ENCODE measurements around the genes GPATCH2 and DUSP10.

DNA sequence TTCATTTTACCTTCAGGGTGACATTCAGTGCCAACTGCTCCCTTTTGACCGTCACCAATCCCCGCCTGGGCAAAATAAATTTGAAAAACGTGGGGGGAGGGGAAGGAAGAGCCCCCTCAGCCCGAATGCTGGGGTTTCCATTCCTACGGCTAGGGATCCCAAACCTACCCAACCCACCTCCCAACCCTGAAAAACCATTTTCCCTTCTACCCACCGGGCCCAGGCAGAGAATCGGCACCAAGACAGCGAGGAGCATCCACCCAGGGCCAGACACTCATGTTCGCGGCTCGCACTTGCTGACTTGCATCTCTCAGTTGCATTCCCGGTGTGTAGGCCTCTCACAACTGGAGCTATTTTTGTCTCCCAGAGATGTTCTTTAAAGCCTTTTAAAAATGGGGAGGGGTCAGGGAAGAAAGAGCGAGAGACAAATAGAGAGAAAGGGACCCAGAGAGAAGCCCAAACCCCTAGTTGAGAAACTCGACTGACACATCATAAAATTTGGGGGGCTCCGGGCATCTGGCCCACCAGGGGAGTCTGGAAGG, 367.1 kb upstream of the ESRRG start:
- PRO-cap: no peak
- RAMPAGE, long total RNA, 4 experiments: no peak in any of the 4 experiments

DNA sequence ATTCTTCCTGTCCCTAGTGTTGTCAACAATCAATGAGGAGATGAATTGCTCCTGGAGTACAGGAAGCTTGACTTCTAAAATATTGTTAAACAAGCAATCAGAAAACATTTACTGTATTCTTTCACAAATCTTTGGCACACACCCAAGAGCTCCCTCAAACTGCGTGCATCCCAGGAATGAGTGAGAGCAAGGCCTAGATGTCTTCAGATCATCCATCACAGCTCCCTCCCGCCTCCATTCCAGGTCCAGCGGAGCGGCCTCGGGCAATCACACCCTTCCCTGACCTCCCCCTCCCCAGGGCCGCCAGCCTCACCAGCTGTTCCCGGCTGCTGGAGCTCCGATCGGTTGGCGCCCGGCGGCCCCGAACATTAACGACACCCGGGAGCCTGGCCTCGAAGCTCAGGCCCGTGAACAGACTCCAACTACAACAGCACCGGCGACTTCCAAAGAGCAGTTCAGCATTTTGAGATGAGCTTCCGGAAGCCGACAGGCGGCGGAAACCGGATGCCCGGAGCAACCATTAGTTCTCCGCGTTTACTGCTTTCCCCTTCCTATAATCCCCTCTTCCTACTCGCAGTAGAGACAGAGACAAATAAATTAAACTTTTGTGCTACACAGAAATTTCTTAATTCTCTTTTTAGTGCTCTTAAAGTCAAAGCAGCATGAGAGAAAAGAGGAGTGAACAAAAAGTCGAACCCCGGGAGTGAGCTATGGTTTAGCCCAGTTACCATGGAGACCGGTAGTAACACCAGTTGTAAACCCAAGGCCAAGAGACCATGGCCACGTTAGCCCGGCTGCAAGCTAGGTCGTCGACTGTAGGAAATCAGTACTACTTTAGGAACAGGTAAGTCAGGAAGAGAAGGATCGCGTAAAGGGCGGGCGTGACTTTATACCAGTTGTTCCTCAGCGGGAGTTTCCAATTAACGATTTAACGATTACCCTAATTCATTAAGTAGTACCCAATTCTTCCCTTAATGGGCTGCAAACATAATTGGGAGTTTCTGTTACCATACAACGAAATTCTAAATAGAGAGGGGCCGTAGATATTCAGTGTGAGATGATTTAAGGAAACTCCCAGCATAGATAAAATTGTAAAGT, at the start of gene GPATCH2:
TSS of gene GPATCH2 (minus strand) at position 488 of the 1,098 bp plus-strand sequence.
- PRO-cap: bidirectional peak, plus-strand start at position 763 of the sequence, minus-strand start at position 465 of the sequence
- RAMPAGE, long total RNA, 4 experiments: start-site peak on the plus strand in 1 of 4 experiments, centred at position 750 of the sequence, 23 reads per replicate; start-site peak on the minus strand in 4 of 4 experiments, centred at positions 442 to 466 of the sequence, 41 to 814 reads per replicate

DNA sequence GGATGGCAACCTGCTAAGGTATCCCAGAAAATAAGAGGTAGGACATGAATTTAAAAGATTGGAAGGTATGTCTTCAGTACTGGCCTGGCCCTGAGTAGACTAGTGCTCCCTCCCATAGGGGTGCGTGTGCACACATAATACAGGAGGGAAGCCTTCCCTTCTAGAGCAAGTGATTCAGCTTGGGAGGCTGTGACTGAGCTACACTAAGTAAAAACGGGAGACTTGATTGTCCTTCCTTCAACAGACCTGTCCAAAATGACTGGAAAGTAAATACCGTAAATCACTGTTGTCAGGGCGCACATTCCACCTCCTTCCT, 326 bp upstream of the TGFB2 start:
- PRO-cap: unidirectional peak, plus-strand start at position 172 of the sequence
- RAMPAGE, long total RNA, 4 experiments: no peak in any of the 4 experiments

DNA sequence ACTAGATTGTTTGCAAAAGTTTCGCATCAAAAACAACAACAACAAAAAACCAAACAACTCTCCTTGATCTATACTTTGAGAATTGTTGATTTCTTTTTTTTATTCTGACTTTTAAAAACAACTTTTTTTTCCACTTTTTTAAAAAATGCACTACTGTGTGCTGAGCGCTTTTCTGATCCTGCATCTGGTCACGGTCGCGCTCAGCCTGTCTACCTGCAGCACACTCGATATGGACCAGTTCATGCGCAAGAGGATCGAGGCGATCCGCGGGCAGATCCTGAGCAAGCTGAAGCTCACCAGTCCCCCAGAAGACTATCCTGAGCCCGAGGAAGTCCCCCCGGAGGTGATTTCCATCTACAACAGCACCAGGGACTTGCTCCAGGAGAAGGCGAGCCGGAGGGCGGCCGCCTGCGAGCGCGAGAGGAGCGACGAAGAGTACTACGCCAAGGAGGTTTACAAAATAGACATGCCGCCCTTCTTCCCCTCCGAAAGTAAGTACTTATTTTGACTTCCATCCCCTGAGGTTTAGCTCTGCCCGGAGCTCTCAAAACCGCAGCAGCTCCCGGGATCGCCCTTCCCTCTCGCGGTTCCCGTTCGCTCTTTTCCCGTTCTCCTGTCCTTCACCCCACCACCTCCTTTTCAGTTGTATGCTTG, 1.5 kb downstream of the TGFB2 start:
- PRO-cap: unidirectional peak, minus-strand start at position 493 of the sequence
- RAMPAGE, long total RNA, 4 experiments: start-site peak on the plus strand in 3 of 4 experiments, centred at positions 225 to 389 of the sequence, 5 to 18 reads per replicate

DNA sequence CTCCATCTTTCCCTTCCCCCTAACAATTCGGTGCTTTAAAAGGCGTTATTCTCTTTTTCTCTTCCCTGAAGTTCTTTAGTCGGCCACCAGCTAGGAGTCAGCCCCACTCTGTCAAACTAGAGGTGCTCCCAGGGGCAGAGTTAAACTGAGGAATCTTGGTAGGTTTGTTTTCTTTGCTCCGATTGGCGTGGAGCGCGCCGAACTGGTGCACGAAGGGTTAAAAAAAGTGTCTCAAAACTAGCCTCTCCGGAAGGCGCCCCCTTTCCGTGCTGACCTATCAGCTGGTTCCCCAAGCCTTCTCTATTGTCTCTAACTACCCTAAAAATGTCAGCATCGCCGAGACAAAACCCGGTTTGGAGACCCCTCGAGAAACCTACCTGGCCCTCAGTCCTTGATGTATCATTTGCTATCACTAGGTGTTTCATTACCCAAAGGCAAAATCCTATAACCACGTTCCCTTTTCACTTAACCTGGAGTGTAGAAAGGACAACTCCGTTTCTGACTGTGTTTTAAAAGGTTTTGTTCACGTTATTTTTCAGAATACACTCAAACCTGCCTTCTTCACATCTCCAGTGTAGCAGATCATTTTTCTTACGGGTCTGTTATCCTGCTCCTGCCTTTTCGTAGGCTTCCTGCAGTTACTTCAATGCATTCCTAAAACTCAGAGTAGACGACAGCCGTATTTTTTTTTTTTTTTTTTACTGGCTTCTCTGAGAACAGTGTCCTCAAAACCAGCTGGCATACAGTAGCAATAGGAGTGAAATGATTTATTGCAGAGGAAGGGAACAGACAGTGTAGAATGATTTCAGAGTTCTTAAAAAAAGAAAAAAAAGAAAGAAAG, 2.3 kb downstream of the TGFB2 start:
- PRO-cap: unidirectional peak, minus-strand start at position 118 of the sequence; unidirectional peak, minus-strand start at position 147 of the sequence; bidirectional peak, plus-strand start at position 770 of the sequence, minus-strand start at position 644 of the sequence
- RAMPAGE, long total RNA, 4 experiments: no peak in any of the 4 experiments

DNA sequence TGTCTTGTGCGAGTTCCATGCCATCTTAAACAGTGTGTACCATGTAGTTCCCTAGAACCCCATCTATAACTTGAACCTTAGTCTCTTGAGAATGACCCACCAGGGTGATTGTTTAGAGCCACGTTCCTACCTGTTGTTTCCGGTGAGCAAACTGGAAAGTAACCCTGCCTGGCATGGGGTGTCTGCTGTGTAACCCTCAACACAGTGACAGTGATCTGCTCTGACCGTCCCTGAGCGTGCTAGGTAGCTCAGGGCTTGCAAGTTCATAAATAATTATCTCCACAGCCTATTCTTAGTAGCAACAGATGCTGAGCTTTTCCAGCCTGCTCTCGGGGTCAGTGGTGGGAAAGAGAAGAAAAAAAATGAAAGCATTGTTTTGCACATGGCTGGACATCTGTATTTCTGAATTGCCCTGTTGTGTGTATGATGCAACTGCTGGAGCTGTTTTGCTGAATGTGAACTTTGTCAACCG, 26.7 kb downstream of the TGFB2 start:
- PRO-cap: no peak
- RAMPAGE, long total RNA, 4 experiments: no peak in any of the 4 experiments

DNA sequence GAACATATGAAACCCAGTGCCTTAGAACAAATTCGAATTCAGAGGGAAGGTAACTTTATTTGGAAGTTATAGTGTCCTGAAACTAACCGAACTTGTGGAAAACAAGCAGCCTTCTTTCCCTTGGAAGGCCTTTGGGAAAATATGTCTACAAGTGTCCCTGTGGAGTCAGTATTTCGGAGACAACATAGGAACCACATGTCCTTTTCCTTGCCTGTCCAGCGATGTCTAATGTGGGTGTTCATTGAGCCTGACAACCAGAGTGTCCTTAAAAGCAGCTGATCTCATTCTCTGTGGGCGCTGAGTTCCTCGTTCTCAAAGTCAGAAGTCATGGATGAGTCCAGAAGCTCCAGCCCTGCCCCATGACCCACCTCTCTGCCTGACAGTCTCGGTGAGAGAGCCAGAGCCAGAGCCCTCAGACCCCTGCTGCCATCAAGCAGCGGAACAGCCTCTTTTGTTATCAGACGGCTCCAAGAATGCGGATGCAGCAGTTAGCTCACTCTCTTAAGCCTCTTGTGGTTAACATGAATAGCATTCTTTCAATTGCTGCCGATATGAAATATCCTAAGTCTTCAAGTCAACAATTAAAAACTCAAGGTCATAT, 329.1 kb downstream of the TGFB2 start:
- PRO-cap: no peak
- RAMPAGE, long total RNA, 4 experiments: no peak in any of the 4 experiments

GRCh38 chr1:219926127-219927057, 2.0 kb downstream of the SLC30A10 start:
- PRO-cap: no peak
- RAMPAGE, long total RNA, 4 experiments: no peak in any of the 4 experiments

- PRO-cap: no peak
- RAMPAGE, long total RNA, 4 experiments: no peak in any of the 4 experiments
These were observed 26.6 kb upstream of the SLC30A10 start for GRCh38 chr1:219954899-219955474.

DNA sequence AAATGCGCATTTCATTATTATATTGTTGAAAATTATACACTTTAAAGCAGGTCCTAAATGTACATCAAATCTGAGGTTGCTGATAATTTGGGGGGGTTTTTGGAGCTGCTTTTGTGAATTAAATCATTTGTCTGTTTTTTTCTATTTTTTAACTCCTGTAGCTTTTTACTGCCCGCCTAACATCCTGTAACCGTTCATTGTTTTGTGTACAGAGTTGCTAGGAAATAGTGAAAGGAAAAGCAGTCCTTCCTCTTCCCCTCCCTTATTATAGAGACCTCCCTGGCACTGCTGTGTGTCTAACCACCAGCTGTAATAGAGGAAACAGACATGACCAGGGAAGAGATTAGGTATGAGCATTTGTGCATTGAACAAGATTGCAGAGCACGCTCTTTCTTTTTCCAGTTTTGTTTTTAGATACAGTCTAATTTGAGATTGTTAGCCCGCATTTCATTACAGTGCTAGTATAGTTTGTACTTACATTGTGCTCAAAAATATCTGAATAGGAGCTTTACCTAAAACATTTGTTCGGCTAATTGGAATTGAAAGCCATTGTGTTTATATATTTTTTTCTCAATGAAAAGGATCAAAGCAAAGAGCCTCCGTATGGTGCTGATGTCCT, 43.5 kb downstream of the IARS2 start:
- PRO-cap: no peak
- RAMPAGE, long total RNA, 4 experiments: no peak in any of the 4 experiments

DNA sequence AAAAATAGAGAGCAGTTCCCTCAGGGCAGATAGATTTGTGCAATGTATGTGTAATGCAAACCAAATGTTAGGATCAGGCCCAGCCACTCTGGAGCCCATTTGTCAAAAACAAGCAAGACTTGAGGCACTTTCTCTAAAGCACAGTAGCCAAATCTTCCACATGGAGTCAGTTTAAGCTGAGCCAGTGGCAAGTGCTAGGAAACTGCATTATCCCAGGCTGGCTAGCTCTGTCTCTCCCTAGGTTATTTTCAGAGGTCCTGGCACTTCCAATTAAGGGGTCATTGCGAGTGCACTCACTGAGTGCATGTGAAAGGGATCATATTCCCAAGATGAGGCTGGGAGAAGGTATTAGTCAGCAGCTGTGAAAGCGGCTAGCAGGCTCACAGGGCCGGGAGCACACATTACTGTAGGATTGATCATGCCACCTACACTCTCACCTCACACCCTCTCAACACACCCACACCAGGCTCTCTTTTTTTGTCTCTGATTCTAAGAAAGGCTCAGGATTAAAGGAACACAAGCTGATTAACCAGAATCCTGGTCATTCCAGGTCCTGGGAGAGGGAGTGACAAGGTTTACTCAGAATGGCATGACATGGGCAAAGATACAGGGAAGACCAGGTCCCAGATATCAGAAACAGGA, 98.1 kb upstream of the RAB3GAP2 start:
- PRO-cap: unidirectional peak, plus-strand start at position 409 of the sequence
- RAMPAGE, long total RNA, 4 experiments: no peak in any of the 4 experiments

- PRO-cap: bidirectional peak, plus-strand start at chr1:220483995, minus-strand start at chr1:220483792
- RAMPAGE, long total RNA, 4 experiments: no peak in any of the 4 experiments
These were observed 44.3 kb upstream of the MARK1 start for GRCh38 chr1:220483614-220484125.

DNA sequence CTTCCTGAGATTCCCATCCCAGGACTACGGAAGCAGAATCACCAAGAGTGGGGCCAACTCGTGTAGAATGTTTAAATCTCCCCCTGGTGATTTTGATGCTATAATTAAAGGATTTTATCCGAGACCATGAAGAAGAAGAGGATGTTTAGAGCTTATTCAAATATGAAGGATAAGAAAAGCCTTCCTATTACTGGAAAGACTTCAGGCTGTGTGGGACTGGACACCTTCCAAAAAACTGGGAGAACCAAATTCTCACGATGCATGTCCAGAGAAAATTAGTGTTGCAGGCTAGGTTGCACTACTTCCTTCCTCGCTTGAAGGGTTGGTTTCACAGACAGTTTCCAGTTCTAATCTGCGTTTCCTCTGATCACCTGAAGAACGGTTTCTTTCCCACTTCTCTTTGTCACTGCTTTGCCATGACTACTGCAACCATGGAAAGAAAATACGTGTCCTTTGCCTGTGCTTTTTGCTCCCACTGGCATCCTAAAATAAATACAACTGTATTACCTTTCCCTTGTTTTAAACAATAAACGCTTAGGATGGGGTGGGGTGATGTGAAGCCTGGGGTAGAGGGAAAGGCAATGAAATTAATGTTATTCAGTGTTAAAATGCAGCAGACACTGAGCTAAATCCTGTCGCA, 2.0 kb downstream of the MTARC2 start:
- PRO-cap: no peak
- RAMPAGE, long total RNA, 4 experiments: no peak in any of the 4 experiments

DNA sequence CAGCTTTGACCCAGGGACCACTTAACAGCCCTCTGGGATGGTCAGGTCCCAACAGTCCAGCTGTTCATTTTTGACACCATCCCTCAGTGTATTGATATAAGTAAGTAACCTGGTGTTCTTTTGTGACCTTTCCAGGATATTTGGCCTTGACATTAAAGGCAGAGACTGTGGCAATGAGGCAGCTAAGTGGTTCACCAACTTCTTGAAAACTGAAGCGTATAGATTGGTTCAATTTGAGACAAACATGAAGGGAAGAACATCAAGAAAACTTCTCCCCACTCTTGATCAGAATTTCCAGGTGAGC, 13.4 kb downstream of the MTARC2 start:
- PRO-cap: no peak
- RAMPAGE, long total RNA, 4 experiments: no peak in any of the 4 experiments

GRCh38 chr1:221273740-221274131, 394.5 kb downstream of the HLX start:
- PRO-cap: no peak
- RAMPAGE, long total RNA, 4 experiments: no peak in any of the 4 experiments

DNA sequence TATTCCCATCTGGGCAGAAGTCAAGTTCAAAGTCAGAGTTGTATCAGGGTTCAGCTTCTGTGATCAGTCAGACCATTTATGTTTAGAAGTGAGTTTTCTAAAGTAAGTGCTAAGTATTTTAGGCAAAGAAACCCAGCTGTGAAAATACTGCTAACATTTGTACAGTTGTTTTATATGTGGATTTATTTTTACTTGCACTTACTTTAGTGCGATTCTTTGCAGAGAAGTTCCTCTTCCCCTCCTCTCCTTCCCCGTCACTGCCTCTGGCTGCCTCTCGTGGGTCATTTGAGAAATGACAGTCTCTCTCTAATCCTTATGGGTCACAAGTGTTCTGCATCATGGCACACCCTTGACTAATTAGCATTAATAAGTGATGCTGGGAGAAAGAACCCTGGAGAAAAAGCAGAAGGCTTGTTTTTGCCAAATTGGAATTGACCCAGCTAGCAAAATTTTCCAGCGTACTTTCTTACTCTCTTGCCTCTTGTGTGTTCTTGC, 301.3 kb downstream of the DUSP10 start:
- PRO-cap: unidirectional peak, minus-strand start at position 259 of the sequence
- RAMPAGE, long total RNA, 4 experiments: no peak in any of the 4 experiments

GRCh38 chr1:221714231-221714971, 27.5 kb downstream of the DUSP10 start:
- PRO-cap: no peak
- RAMPAGE, long total RNA, 4 experiments: no peak in any of the 4 experiments

DNA sequence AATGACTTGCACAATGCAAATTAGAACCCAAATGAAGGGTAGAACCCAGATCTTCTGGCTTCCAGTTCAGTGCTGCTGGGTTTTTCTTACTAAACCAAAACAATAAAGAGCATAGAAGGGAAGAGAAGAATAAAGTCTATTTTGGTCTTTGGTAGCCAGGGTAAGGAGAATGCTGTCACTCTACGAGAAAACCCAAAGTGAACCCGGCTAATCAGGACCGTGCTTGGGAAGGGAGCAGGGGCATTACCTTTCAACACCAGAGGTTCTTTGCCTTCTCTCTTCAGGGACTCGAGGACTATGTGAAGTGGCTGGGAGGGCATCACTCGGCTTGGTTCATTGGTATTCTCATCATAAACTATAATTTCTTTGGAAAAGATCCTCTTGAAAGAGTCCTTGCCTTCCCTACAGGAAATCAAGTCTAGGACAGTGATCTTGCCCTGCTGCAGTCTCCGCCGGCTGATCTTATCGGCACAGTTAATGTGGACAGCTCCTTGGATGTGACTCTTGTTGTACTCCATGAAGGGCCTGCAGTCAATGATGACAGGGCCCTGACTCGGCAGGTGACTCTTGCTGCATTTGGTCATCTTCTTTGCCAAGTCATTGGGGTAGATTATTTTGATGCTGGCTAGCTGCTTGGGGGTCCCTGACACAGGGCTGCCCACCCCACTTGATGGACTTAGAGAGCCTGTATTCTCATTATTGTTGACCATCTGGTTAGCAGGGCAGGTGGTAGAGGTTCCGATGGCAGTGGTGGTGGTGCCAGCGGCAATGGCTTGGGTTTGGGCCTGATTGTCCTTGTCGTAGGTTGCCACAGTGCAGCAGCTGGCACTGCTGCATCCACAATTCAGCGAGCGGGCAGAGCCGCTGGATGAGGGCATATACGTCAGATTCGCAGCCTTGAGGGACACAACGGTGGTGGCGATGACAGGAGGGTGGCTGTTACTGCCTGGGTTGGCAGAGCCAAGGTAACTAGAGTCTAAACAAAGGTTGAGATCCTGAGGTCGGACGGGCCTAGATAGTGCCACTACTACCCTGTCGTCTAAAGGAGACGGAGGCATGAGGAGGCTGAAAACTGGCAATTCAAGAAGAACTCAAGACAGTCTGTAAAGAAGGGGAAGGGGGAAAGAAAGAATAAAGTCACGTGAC, 2.8 kb downstream of the DUSP10 start:
- PRO-cap: no peak
- RAMPAGE, long total RNA, 4 experiments: no peak in any of the 4 experiments

GRCh38 chr1:221741212-221742189, at the start of gene DUSP10:
Gene DUSP10, minus strand, starts transcription at chr1:221742089.
- PRO-cap: unidirectional peak, minus-strand start at chr1:221741851; bidirectional peak, plus-strand start at chr1:221742344, minus-strand start at chr1:221742089
- RAMPAGE, long total RNA, 4 experiments: start-site peak on the minus strand in 3 of 4 experiments, at chr1:221742080-221742122 at its widest, 47 to 78 reads per replicate

DNA sequence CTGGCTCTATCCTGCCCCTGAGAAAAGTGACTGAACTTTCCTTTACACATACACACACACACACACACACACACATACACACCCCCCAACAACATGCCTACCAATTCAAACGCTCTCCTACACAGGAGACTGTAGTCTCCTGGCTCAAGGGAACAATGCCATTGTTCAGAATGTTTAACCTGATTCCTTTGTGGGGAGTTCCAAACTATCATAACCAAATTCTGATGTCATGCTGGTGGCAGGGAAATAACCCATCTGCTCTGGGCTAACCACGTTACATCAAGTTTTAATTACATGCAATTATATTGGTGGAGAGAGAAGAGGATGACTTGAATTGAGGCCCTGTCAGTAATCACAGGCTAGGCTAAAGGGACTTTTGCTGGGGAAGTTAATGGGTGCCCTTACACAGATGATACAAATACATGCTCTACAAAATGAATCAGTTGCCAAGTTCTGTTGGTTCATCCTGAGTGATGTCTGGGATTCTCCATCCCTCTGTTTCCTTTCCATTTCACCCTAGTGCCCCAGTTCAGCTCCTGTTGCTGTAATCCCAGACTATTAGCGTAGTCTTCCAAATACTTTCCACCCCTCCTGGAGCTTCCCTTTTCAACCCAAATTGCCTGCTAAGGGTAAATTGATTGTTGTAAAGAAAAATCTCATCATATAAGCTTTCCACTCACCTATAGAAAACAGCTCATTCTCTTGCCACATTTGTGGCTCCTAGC, 52.5 kb upstream of the DUSP10 start:
- PRO-cap: no peak
- RAMPAGE, long total RNA, 4 experiments: no peak in any of the 4 experiments

Measured in esophagus squamous epithelium (tissue), 4 donors.